ENCODE measurements around the gene SLC1A3.

- PRO-cap: no peak
These were observed 22.5 kb downstream of the RANBP3L start for GRCh38 chr5:36279220-36279632.

- PRO-cap: no peak
These were observed 82.2 kb upstream of the RANBP3L start for GRCh38 chr5:36383861-36384437.

GRCh38 chr5:36570248-36570912 is 36.0 kb upstream of the SLC1A3 start:
- PRO-cap: no peak

DNA sequence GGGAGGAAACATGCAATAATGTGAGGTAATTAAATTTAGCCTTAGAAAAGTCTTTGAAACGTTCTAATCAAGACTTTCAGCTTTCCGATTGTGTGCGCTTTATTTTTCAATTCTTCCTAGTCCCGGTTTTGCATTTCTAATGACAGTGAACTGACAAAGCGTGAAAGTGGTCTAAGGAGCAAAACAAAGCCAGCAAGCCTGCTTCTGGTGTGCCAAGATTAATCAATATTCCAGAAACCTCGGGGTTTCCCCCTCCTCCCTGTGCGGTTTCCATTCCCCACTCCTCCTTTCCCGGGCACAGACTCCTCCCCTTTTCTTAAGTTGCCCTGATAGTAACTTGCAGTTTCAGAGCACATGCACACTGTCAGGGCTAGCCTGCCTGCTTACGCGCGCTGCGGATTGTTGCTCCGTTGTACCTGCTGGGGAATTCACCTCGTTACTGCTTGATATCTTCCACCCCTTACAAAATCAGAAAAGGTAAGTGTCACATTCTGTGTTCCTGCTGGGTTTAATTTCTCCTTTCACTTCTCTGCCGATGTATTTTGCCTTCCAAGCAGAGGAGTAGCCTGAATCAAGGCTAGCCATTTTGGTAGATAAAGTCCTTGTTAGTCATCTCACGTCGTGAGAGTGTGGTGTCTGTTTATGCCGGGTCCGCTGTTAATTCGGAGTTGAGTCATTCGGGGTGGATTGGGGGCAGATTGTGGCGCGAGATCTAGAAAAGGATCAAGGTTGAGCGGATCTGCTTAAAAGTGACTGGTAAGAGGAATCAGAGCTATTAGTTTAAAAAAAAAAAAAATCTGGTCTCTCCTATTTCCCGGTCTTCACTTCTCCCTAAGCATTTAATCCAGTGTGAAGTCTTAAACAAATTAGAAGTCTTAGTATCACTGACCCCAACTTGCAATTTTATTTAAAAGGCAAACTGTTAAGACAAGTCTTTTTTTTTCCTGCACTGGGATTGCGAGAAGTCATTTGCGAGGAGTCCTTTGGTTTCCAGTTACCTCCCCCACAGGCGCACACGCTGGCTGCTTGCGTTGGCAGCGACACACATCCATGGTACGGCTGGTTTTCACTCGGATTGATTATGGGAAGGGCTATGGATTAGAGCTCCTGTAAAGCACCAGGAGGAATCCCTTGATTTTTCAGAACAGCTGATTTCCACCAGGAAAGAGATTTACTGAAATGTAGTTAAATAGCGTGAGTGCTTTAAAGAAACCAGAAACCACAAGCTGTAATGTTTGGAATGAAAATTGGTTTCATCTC is at the start of gene SLC1A3:
TSS of gene SLC1A3 (plus strand) at position 348 of the 1,260 bp plus-strand sequence.
- PRO-cap: bidirectional peak, plus-strand start at position 359 of the sequence, minus-strand start at position 220 of the sequence

DNA sequence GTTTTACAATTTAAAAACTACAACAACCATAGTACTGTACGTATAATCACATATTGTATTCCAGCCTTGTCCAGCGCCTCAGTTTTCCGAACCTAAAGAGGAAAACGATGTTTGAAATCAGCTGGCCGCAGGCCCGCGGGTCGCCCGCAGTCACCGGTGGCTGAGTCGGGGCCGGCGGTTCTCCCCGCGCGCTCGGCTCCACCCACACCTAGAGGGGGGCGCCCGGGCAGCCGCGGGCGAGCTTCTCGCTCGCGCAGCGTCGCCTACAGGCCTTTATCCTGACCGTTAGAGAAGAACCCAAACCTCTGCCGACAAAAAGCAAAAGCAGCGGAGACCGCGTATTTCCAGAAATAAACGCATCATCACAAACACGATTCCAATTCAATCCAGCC is 821 bp upstream of the NIPBL start:
- PRO-cap: bidirectional peak, plus-strand start at position 276 of the sequence, minus-strand start at position 180 of the sequence

DNA sequence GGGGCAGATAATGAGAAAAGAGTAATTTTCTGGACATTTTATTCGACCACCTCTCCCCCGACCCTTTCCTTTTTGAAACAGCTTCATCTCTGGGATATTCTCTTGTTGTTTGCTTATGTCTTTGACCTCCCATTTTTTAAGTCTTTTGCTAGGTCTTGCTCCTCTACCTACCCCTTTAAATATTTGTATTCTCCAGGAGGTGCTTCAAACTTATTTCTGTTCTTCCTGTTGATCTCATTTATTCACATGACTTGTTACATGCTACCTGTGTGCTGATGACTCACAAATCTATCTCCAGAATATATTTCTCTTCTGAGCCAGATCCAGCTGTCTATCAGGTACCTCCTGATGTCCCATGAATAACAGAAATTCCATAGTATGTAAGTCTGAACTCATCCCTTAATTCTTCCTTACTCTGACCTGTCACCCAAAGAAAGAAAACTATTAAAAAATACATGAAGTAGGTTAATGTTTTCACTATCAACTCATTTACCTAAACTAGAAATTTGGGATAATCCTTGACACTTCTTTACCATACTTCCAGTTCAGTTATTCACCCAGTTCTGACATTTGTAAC is 11.0 kb downstream of the NIPBL start:
- PRO-cap: no peak

- PRO-cap: no peak
These were observed 35.1 kb downstream of the NIPBL start for GRCh38 chr5:36911566-36912146.

- PRO-cap: no peak
These were observed 108.1 kb downstream of the NIPBL start for GRCh38 chr5:36984350-36985422.

GRCh38 chr5:37847619-37848300 is 7.9 kb upstream of the GDNF start:
- PRO-cap: no peak

DNA sequence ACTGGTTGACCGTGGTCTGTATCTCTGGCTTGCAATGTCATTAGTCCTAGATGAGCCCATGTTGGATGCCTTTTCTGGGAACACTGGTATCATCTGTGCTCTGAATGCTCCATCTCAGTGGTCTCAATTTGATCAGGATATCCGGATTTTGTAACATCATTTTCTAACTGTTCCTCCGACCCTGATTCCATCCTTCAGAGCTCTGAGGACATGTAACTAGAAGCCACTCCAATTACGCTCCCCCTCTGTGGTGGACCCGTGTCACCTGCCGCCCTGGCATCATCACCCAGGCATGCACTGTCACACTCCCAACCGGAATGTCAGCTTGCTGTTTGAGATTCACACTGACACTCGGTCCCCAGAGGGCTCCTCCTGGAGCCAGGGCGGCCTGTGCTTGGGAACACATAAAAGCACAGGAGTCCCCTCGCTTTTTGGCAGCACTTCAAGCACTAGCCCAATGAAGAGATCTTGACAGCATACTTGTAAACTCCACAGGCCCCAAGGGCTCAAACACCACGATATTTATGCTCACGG is 91.0 kb upstream of the EGFLAM start:
- PRO-cap: no peak

- PRO-cap: no peak
These were observed 12.2 kb downstream of the LIFR start for GRCh38 chr5:38543989-38544912.

DNA sequence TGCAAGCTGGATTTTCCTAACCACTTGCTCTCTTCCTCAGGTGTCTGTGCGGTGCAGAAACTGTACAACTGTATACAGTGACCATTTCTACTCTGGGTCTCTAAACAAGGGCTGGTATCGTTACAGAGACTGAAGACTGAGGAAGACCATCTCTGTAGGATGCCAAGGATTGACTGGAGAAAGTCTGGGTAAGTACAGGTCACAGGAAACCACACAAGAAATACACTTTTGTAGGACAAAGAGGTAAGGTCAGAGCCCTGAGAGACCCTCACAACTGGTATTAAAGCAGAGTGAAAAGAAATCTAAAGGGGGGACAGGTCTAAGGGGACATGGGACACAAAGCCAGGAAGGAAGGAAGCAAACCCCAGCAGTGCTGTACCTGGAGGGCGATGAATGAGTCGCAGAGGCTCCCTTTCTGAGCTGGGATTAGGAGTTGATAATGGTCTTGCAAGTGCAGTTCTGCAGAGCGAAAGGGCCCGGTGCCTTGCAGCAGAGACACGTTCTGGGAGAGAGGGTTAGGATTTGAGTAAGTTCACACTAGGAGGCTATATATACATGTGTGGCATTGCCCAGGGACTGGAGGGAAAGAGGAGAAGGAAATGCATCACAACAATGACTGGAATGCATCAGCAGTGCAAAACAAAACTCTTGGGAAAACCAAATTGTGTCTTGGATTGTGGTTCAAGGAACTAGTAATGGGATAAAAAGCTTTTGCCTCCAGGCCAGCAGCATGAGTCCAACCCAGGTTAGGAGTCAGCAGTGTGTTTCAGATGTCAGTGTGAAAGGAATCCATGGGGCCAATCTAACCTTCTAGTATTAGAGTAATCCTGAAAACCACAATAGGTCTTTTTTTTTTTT is 38.7 kb upstream of the LIFR start:
- PRO-cap: no peak

- PRO-cap: no peak
These were observed 51.4 kb upstream of the LIFR start for GRCh38 chr5:38607712-38608455.

DNA sequence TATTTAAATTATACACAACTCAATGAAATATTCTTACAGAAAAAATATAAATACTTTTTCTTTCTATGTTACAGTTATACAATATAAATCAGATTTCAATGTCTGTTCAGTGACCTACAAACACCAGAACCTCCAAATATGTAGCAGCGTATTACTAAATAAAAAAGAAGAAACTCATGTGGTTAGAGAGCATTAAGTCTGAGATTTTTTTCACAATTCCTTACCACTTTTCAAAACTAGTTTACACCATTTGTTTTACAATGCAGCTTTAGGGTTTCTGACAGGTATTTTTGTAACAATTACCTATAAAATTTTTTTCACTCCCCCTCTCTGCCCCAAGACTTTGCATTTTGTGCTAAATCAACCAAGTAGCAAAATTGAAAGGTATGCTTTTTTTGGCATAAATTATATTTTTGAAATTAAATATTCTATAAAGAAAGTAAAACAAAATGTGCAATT is 92.3 kb downstream of the OSMR start:
- PRO-cap: no peak

GRCh38 chr5:38988262-38988930 is 85.8 kb downstream of the RICTOR start:
- PRO-cap: no peak

DNA sequence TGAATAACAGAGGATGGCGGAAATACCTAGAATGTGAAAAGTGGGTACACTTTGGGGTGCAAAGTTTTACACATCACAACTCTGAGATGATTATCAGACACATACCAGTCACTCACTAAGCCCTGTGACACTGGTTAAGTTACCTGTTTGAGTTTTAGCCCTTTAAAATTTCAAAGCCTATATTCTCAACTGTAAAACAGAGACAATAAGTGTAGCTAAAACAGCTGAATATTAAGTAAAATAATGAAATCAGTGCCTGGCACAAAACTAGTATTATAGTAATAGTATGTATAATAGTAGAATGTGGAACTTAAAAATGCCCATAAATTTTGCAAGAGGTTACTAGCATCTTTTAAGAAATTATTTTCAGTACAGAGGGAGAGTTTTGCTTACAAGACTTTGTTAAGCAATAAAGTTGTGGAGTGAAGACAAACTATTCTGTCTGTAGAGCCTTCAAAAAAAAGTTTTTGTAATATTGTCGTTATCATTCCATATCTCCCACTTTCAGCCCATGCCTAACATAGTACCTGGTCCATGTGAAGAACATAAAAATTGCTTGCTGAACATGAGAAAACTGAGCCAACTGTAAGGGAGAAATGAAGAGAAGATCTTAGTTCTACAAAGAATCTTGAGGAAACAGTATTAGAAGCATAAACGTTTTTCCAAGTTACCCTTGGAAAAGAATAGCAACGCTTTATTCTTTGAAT is 5.2 kb downstream of the RICTOR start:
- PRO-cap: no peak

DNA sequence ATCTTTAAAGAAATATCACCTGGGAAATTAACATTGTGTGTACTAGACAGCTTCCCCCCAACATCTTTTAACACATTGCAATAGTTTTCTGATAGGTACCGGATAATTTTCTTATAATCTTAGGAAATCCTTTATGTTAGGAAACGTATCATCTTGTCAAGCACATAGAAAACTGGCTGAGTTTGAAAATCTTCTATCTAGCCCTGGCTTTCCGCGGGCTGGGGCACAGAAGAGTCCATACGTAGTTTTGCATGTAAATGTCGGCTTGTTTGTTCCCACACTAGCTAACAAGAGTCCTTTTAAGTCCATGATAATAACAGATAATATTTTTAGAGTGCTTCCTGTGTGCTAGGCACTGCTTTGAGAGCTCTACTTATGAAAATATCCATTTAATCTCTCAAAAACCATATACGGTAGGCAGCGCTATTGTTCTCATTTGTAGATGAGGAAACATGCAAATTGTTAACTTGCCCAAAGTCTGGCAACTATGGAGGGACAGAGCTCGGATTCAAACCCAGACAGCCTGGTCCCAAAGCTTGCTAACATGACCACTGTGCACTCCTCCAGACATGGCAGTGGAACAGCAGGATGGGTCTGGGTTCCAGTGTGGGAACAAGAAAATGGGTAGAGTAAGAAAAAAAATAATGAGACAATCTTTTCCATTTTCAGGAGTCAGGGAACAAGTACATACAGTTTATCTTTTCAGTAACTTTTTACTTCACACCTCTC is 40.5 kb downstream of the FYB1 start:
- PRO-cap: no peak

- PRO-cap: no peak
These were observed 19.3 kb downstream of the FYB1 start for GRCh38 chr5:39199784-39200722.

- PRO-cap: no peak
These were observed 37.2 kb upstream of the FYB1 start for GRCh38 chr5:39256498-39256936.

DNA sequence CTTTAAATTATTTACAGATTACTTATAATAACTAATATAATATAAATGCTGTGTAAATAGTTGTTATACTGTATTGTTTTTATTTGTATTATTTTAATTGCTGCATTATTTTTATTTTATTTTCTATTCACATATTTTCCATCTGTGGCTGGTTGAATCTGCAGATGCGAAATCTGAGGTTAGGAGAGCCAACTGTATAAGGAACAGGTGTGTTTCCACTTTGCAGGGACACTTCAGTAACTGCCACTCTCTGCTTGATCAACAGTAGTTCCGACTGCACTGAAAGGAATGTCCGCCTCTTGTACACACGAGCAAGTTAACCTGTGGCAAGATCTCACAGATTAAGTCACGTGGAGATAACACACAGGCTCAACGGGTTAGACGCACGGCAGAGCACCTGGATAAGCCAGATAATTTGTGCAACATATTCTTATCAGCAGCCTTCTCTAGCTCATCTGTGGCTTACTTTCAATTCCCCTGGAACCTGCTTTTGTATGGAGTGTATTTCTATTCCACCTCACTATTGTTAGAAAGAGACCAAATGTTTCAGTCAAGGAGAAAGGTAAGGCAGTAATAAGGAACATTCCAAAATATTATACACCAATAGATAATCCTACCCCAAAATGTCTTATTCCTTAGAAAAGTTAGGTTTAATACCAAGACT is 6.3 kb upstream of the C9 start:
- PRO-cap: no peak

All from right common carotid artery plus branches (tissue), 1 donor.